ENCODE data around the gene TBC1D5.

GRCh38 chr3:16841841-16842178, 42.9 kb upstream of the PLCL2 start:
- RRBS: no CpG with 5 or more reads among the region's 2 CpGs

GRCh38 chr3:16900738-16901501, 16.2 kb downstream of the PLCL2 start:
- RRBS: no CpG with 5 or more reads among the region's 4 CpGs

GRCh38 chr3:17014413-17015132, 129.8 kb downstream of the PLCL2 start:
- RRBS: no CpG with 5 or more reads among the region's 8 CpGs

- RRBS: no CpG with 5 or more reads among the region's 3 CpGs
Measured at GRCh38 chr3:17087947-17088414, 203.2 kb downstream of the PLCL2 start.

DNA sequence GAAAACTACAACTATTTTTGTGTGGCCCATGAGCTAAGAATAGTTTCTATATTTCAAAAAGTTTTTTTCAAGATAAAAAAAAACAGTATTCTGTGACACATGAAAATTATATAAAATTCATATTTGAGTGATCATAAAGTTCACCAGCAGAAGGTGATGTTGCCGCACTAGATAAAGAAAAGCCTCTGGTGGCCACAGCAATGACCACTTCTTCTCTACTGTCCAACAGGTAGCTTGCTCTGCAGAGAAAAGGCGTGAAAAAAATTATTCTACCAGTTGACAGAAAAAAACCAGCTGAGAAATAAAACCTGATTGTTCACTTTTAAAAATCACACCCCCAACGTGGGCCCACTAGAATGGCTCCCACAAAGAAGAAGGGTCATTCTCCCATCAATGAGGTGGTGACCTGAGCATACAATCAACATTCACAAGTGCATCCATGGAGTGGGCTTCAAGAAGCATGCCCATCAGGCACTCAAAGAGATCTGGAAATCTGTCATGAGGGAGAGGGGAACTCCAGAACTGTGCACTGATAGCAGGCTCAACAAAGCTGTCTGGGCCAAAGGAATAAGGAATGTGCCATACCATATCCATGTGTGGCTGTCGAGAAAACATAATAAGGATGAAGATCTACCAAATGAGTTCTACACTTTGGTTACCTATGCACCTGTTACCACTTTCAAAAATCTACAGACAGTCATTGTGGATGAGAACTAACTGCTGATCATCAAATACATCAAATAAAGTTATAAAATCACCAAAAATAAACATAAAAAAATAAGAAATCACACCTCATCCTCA, 277.4 kb downstream of the TBC1D5 start:
- RRBS: no CpG with 5 or more reads among the region's 4 CpGs

GRCh38 chr3:17742510-17743227, at the start of gene TBC1D5:
TBC1D5 (minus strand) TSS chr3:17742631.
- RRBS: 5% methylated on average over 12 of the region's 59 CpGs

DNA sequence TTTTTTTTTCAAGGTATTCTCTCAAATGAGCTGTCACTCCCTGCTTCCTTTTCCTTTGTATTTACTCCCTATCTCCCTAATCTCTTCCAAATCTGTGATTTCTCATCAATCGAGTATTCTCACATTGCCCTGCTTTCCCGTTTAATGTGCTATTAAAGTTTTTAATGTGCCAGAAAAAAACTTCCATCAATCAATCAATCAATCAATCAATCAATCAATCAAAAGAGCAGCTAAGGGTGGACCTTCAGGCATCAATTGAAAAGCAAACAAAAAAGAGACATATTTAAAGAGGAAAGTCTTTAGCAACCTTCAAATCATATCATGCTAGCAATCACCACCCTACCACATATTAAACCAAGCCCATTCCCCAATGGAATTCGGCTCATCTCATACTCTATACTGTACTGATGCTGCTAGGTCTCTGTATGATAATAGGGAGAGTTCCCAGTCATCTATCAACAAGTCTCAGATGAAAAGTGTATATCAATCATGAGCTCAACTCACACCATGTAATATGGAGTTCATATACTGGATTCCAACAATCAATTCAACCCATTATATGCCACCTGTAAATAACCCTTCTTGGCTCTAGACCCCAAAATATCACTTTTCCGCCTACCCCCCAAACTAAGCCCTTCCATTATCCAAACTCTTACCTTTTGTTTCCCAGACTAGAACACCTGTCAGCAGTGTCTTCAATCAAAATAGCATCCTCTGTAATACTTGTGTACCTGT, 58.7 kb downstream of the SATB1 start:
- RRBS: no CpG with 5 or more reads among the region's 4 CpGs

DNA sequence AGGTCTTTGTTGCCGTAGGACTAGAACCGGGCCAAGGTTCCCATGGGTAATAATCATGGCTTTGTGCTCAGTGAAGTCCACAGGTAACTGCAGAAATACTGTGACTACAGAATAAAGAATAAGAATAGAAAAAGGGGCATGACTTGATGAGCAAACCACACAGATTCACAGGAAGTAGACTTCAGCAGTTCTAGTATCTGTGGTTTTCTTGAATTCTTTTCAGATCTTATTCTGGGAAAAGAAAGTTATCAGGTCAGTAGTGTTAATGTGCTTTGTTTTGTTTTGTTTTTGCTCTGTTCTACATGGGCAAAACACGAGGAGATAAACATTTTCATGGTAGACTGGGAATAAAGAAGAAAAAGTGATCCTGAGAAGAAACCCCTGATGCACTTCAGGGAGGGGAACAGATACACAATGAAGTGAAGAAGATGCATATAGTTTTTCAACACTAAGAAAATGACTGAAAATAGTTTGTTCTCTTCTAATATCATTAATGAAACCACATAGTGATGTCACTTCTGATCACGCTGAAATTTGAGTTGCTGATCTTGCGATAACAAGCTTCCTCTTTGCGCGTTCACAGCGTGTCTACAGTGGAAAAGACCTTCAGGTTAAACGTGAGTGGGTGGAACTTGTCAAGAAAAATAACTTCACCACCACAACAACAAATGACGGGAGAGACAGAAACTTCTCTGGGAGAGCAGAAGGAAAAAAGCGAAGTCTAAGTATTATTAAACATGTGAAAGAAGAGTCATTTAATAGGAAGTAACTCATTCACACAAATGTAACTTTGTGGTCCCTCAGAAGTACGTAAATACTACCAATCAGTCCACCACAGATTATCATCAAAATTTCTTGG, 315.8 kb upstream of the SATB1 start:
- RRBS: no CpG with 5 or more reads among the region's 12 CpGs

DNA sequence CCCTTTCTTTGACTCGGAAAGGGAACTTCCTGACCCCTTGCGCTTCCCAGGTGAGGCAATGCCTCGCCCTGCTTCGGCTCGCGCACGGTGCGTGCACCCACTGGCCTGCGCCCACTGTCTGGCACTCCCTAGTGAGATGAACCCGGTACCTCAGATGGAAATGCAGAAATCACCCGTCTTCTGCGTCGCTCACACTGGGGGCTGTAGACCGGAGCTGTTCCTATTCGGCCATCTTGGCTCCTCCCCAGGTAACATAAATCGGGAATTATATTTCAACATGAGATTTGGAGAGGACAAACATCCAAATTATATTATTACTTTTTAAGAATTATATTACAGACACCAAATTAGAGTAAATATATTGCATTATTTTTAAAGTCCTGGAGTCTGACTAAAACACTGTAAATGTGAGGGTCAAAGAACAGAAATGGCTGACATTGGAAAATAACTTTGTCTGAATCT, 212.0 kb upstream of the KCNH8 start:
- RRBS: no CpG with 5 or more reads among the region's 16 CpGs

DNA sequence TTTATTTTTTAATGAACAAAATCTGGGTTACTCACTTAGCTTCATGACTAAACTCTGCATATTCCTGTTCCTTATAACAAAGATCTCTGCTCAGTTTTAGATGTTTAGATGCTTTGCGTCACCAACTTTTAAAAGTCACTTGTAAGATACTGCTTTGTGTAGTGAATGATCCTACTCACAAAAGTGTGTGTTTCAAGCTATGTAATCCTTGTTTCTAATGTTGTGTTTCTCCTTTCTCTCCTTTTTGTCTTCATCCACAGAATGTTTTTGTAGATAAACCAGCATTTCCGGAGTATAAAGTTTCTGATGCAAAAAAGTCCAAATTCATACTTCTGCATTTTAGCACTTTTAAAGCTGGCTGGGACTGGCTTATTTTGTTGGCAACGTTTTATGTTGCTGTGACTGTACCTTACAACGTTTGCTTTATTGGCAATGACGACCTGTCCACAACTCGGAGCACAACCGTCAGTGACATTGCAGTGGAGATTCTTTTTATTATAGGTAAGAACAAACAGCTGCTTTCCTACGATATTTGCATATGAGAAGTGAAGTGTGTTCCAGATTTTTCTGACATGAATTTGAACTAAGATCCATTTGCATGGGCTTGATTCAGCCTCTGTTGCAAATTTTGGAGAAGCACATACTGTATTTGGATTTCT, 199.3 kb downstream of the KCNH8 start:
- RRBS: no CpG with 5 or more reads among the region's 8 CpGs

- RRBS: no CpG with 5 or more reads among the region's 13 CpGs
Measured at GRCh38 chr3:19946414-19946769, 505 bp upstream of the RAB5A start.

- RRBS: no CpG with 5 or more reads among the region's 6 CpGs
Measured at GRCh38 chr3:20057070-20057941, 17.1 kb downstream of the KAT2B start.

GRCh38 chr3:20104328-20104825, 64.1 kb downstream of the KAT2B start:
- RRBS: no CpG with 5 or more reads among the region's 5 CpGs

DNA sequence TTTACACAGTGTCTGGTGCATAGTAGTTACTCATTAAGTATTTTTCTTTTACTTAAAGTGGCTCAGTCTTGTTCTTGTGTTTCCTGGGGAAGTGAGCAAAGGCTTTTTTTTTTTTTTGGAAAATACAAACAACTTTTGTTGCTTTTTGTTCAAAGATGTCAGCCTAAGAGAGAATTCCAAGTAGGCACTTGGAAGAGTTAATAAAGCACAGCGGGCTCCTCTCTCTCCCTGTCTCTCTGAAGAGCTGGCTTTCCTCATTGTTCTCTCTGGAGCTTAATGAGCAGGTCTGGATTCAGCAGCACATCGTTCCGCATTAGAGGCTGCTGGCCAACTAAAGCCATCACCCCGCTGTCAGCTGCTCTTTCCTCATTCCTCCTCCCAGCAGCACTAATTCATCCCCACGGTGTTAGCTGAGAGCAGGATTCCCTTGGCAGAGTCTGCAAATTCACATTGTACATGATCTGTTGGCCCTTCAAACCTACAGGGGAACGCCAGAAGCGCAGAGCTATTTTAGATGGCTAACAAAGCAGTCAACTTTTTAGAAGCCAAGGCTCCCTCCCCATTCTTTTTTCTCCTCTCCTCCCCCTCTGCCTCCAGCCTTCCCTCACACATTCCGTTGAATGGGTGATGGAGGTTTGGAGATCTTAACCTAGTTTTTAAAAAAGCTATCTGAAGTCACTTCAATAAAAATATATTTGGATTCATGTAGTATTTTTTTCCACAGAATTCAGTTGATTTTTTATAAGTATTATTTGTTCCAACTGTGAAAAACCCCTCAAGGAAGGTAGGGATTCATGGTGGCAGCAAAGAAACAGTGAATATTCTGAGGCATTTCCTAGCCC, 44.1 kb downstream of the SGO1 start:
- RRBS: no CpG with 5 or more reads among the region's 8 CpGs

DNA sequence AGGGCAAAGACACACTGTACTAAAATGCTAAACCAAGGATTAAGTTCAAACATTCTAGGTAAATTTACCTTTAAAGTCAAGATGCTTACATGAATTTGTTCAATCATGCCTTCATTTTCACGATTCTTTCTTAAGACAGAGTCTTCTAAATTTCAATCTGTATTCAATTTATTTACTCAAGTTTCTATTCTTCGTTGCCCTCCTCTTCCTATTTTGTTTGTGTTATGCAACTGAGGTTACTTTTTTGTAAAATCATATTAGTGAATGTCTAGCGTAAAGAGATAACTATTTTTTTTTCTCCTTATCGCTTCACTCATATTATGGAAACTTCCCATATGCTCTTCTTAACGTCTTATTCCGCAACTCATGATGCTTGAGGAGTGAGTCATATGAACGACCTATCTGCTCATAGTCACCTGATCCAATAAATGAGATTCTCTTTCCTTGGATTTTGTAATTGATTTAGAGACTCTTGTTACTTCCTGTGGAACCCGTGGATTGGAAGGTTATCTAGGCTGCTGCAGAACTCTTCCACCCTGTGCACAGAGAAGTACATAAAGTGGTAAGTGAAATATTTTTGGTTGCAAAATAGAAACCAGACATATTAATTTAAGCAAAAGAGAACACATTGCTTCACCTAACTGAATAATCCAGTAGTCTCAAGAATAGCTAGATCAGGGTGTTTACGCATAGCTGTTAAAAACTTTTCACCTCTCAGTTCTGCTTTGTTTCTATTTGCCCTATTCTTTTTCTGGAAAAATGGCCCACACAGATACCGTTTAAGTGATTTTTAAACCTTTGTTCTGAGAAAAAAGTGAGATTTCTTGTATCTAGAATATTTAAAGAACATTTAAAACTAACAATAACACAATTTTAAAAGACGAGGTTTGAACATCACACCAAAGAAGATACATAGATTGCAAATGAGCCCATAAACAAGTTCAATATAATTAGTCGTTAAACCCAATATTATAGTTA, 719.3 kb upstream of the SGO1 start:
- RRBS: no CpG with 5 or more reads among the region's 12 CpGs

DNA sequence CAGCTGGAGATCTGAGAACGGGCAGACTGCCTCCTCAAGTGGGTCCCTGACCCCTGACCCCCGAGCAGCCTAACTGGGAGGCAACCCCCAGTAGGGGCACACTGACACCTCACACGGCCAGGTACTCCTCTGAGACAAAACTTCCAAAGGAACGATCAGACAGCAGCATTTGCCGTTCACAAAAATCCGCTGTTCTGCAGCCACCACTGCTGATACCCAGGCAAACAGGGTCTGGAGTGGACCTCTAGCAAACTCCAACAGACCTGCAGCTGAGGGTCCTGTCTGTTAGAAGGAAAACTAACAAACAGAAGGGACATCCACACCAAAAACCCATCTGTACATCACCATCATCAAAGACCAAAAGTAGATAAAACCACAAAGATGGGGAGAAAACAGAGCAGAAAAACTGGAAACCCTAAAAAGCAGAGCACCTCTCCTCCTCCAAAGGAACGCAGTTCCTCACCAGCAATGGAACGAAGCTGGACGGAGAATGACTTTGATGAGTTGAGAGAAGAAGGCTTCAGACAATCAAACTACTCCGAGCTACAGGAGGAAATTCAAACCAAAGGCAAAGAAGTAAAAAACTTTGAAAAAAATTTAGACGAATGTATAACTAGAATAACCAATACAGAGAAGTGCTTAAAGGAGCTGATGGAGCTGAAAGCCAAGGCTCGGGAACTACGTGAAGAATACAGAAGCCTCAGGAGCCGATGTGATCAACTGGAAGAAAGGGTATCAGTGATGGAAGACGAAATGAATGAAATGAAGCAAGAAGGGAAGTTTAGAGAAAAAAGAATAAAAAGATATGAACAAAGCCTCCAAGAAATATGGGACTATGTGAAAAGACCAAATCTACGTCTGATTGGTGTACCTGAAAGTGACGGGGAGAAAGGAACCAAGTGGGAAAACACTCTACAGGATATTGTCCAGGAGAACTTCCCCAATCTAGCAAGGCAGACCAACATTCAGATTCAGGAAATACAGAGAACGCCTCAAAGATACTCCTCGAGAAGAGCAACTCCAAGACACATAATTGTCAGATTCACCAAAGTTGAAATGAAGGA, 147.1 kb downstream of the UBE2E2 start:
- RRBS: no CpG with 5 or more reads among the region's 19 CpGs

DNA sequence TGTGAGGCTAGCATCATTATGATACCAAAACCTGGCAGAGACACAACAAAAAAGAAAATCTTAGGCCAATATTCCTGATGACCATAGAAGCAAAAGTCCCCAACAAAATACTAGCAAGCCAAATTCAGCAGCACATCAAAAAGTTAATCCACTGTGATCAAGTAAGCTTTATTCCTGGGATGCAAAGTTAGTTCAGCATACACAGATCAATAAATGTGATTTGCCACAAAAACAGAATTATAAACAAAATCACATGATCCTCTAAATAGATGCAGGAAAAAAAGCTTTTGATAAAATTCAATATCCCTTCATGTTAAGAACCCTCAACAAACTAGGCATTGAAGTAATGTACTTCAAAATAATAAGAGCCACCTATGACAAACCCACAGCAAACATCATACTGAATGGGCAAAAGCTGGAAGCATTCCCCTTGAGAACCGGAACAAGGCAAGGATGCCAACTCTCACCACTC, 161.7 kb downstream of the UBE2E2 start:
- RRBS: no CpG with 5 or more reads among the region's 1 CpG

DNA sequence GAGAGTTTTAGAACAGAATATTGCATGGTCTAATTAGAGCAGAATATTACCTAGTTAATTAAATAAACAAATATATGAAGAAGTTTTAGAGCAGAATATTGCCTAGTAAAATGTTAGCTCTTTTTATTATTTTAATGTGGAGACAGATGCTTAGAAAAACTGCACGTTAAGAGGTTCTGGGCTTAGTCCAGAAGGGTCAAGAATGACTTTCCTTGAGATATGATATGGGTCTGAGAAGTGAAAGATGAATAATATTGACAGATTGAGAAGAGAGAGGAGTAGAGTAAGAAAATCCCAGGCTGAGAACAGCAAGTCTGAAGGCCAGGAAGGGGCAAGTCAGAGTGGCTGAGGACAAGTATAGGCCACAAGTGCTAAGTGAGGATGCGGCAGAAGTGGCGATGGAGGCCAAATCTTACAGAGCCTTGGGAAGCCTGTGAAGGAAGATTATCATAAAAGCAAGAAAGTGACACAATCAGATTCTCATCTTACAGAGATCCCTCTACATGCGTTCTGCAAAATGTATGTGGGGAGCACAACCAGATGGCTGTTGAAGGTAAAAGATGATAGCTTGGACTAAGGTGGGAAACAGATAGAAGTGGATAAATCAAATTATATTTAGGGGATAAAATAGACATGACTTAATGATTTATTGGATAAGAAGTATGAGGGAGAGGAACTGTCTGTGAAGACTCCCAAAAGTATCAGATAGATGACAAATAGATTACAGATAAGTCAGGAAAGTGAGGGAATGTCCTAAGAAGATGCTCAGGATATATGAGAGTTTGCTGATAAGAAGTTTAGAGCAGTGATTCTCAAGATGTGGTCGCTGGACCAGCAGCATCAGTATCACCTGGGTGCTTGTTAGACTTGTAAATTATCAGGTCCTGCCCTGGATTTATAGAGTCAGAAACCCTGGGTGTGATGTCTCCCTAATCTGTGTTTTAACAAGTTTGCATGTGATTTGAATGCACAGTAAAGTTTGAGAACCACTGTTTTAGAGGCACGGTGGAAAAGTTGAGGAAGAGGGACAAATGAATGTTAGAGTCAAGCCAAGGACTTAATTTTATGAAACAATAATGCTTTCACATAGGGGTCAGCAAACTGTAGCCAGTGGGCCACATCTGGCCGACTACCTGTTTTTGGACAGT, 189.8 kb downstream of the UBE2E2 start:
- RRBS: no CpG with 5 or more reads among the region's 7 CpGs

DNA sequence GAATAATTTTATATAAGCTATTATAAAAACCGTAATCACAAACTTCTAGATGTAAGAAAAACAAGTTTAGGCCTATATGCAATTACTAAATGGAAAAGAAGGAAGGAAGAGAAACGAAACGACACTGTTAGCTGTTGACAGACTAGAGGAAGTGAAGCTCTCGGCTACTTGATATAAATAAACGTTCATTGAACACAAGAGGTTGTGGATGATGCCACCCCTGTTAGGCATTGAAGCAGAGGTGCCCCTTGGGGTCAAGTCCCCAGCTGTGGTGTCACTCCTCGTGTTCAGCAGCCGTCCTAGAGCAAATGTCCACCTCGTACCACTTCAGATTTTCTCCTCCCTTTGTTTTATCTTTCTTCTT, 146.5 kb upstream of the UBE2E1 start:
- RRBS: no CpG with 5 or more reads among the region's 8 CpGs

DNA sequence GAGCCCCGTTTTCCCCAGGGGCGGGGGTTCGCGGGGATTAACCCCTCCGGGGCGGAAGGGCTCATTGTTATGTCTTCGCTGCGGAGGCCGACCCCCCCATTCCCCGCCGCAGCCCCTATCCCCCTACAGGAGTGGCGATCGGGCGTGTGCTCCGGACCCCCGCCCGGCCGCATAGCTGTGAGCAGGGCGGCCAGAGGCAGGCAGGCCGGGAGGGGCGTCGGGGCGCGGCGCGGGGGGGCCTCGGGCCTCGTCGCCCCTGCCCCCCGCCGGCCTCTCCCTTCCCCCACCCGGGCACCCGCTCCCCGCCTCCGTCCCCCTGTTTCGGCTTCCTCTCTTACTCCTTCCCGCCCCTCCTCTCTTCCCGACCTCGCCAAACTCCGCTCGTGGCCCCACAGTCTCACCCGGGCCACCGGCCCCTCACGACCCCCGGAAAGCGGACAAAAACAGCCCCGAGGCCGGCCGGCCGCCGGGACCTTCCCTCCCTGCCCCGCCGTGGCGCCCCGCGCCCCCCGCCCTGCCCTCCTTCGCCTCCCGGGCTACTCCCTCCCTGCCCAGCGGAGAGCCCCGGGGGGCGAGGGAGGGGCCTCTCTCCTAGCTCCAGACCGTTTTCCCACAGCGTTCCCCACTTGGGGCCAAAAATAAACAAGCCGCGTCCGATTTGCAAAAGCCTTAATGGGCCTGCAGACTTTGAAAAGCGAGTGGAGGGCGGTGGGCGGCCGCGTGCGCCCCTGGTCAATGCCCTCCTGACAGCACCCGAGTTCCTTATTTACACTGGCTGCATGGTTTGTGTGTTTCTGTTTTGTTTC, 866 bp downstream of the UBE2E1 start:
- RRBS: 4% methylated on average over 45 of the region's 74 CpGs